A172 (cell line): ENCODE measurements around a stretch of chr9.

GRCh38 chr9:112179795-112180094, 4.6 kb upstream of the SUSD1 start:
- RAMPAGE, long total RNA = no peak

DNA sequence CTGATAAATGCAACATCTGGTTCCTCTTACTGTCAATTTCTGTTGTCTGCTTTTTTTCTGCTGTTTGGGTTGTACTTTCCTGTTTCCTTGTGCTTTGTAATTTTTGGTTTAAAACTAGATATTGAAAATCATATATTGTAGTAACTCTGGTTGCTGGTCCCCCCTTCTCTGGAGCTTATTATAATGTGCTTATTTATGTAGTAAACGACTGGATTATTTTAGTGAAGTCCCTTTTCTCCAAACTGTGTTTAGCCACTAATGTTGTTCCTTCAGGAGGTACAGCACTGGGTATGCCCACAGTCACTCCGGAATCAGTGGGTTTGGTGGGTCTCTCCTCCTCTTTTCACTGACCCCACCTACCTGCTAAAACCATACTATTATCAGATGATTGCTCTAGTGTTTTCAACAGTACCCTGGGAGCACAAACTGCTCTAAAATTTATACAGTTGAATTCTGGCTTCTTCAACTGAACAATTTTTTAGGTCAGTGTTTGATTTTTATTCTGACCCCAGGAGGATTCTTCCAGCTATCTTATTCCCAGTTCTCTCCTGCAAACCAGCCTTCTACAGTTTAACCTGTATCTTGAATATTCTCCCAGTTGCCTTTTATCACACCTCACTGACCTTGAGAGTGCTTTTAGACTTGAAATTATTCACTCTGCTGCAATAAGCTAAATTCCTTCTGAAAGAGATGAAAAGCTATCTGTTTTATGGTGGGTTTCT, 33.2 kb upstream of the SUSD1 start:
- RAMPAGE, long total RNA = no peak

- RAMPAGE, long total RNA = no peak
Observed at GRCh38 chr9:112573834-112574856, 87.5 kb downstream of the KIAA1958 start.

- RAMPAGE, long total RNA = no peak
Observed at GRCh38 chr9:112645397-112646364, 72.2 kb downstream of the INIP start.

GRCh38 chr9:112659145-112659761, 58.7 kb downstream of the INIP start:
- RAMPAGE, long total RNA = no peak

DNA sequence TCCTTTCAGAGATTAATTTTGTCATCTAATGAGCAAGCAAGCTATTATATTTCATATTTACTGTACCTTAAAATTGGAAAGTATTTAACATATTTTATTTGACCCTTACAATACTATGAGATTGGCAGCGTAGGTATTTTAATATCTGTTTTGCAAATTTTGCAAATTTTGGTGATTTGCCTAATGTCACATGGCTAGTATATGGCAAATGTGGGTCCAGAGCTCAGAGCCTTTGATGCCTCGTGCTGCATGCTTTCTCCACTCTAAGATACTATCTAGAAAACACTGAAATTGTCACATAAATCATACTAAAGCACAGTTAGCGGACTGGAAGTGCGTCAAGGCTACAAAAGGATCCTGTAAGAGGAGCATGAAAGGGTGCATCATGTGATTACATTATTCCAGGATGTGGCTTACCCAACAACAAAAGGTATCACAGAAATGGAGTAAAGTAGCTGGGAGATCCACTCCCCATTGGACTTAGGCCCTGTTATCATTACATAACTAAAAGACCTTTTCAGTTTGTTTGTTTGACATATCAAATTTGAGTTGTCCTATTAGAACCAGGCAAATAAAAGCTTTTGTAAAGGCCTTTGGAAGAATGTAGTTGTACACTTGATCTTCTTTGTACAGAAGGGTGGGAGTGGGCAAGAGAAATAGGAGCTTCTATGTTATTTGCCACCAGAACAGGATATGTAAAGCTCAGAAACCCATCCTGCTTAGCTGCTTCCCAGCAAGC, 6.8 kb downstream of the SLC31A1 start:
- RAMPAGE, long total RNA = no peak

DNA sequence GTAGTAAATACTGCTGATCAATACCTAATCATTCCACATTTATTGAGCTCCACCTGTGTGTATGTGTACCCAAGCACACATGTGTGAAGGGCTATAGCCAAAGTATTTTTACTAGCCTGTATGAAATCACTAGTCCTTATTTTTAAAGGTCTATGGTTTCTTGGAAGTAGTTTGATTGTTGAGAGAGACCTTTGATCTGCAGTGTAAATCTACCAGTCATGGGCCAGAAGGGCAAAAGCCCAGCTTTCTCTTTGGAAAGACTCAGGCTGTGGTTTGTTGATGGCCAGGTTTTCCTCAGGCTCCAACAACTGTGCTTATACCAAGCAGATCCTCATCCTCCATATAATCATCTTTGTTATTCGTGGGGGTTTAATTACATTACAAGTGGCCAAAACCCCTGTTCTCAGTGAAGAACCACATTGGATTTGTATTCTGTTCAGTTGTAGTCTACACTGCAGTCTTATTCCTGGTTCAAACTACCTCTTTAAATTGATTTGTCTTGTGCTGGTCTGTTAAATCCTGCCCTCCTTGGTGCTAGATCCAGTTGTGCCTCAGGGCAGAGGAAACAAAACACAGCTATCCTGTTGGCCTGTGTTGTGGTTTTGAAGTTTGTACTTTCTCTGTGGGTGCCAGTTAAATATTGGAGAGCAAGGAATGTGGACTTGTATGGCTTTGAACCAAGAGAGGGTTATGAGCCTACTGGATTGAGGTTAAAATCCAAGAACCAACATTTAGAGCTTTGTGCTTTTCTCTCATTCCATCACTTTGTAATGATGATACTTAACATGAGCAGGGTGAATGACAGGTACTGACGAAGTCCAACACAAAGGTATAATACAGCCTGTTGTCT, 13.3 kb downstream of the CDC26 start:
- RAMPAGE, long total RNA = no peak

DNA sequence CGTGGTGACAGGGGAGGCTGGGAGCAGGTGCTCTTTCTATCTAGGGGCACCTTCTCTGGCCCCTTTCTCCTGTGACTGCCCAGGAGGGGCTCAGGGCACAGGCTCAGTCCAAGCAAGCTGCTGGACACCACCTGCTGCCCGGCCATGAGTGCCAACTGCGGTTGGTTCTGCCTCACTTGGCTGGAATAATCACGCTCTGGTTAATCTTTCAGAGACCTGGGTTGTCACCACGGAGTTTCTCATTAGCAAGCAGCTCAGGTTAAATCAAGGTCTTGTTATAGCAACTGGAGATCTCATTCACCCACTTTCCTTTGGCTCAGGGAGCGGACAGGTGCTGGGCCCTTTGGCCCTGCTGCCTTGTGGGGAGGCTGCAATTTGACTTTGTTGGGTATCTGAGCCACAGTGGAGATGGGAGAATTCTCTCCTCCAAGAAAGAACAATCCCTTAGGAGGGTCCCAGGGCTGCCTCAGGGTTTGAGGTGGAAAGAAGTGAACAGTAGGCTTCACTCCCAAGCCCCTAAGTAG, 487 bp downstream of the RGS3 start:
- RAMPAGE, long total RNA = no peak

- RAMPAGE, long total RNA = no peak
Observed at GRCh38 chr9:113468986-113469452, 5.5 kb downstream of the RGS3 start.

DNA sequence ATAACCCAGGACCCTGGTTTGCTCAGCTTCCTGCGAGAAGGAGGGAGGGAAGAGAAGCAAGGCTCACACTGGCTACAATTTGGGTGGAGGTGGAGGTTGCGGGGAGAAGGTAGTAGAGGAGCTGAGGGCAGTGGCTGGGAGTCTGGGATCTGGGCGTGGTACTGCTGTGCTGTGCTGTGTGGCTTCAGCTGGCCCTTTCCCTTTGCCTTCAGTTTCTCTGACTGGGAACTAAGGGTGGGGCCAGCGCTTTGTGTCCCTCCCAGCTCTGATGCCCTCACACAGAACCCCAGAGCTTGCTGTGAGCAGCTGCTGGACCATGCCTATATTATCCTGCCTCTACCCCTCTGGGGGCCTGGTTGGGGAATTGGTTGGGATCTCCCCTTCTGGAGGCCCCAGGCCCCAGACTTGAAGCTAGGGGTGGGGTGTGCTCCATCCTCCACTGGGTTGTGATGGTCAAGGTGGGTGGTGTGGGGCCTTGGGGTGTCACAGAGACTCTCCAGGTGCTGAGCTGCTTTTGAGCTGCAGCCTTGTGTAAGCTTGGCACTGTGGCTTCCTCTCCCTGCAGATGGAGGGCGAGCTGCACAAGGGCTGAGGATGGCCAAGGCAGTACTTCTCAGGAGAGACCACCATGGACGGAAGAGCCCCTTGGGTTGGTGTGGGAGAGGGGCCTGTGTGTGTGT, 61.1 kb downstream of the RGS3 start:
- RAMPAGE, long total RNA = no peak

- RAMPAGE, long total RNA = no peak
Observed at GRCh38 chr9:113527960-113528577, 64.5 kb downstream of the RGS3 start.

DNA sequence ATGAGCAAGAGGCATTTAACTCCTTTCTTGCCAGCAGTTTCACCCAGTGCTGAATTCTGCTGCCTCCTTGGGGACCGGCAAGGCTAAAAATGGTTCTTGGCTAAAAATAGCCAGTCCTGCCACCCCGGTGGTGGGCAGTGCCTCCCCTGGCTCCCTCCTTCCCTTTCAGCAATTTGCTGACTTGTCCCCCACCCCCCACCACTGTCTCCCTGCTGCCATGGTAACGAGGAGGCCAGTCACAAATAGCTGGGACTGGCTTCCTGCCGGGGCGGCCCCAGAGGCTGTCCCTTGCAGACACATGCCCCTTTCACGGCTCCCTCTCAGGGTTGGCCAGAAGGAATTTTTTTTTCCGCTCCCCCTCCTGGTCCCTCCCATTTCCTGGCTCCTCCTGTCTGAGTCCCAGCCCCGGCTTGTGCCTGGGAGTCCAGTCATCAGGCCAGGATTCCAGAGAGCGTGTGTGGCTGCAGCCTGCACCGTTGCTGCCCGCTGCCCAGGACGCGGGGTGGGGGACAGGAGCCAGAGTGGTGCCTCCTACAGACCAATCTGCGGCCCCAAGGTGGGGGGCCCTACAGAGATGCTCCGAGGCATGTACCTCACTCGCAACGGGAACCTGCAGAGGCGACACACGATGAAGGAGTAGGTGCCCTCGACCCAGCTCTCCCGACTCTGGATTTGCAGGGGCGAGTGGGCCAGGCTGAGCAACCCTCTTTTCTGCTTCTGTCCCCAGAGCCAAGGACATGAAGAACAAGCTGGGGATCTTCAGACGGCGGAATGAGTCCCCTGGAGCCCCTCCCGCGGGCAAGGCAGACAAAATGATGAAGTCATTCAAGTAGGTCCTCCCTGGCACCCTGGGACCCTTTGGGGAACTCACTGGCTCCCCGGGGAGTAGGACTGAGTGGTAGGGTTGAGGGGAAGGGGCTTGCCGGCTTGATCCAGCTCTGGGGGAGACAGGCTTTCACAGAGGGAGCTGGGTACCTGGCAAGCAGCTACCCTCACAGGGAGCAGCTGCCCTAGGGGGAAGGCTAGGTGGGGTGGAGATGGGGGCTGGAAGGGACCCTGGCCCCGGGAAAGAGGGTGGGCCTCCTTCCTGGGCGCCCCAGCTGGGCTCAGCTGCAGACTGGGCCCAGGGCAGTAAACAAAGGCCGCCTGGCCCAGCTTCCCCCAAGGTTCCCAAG, 130.6 kb downstream of the RGS3 start:
- RAMPAGE, long total RNA = start-site peak on the plus strand centred at position 442 of the sequence, 34 bp wide, 48 and 139 reads in 2 replicates

GRCh38 chr9:113602567-113603311, 139.2 kb downstream of the RGS3 start:
- RAMPAGE, long total RNA = no peak

- RAMPAGE, long total RNA = no peak
Observed at GRCh38 chr9:113878994-113879843, 3.1 kb downstream of the ZNF618 start.

- RAMPAGE, long total RNA = no peak
Observed at GRCh38 chr9:113989439-113989809, 88.7 kb downstream of the AMBP start.

- RAMPAGE, long total RNA = no peak
Observed at GRCh38 chr9:114081916-114082405, 3.9 kb upstream of the AMBP start.

DNA sequence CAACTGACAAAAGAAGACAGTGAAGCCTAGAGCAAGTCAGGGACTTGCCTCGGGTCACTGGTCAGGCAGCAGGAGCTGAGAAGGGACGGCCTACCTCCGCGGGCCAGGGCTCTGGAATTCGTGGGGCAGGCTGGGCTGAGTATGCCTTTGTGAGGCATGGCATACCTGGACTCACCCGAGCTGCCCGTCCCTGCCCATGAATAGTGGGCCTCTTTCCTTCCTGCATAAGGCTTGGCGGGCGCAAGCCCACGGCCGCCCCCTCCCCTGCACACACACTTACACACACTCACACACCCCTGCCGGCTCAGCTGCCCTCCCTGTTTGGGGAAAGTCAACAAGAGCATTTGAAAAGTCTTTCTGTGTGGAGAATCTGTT, 19.0 kb upstream of the KIF12 start:
- RAMPAGE, long total RNA = no peak

GRCh38 chr9:114327523-114328075, 2.1 kb upstream of the ORM2 start:
- RAMPAGE, long total RNA = no peak

- RAMPAGE, long total RNA = no peak
Observed at GRCh38 chr9:114332546-114332886, 2.8 kb downstream of the ORM2 start.

GRCh38 chr9:114366162-114366585, 21.6 kb downstream of the AKNA start:
- RAMPAGE, long total RNA = no peak